Fibroblast of the aortic adventitia (primary cell): ENCODE data around the genes RNF167 and CLEC10A.

DNA sequence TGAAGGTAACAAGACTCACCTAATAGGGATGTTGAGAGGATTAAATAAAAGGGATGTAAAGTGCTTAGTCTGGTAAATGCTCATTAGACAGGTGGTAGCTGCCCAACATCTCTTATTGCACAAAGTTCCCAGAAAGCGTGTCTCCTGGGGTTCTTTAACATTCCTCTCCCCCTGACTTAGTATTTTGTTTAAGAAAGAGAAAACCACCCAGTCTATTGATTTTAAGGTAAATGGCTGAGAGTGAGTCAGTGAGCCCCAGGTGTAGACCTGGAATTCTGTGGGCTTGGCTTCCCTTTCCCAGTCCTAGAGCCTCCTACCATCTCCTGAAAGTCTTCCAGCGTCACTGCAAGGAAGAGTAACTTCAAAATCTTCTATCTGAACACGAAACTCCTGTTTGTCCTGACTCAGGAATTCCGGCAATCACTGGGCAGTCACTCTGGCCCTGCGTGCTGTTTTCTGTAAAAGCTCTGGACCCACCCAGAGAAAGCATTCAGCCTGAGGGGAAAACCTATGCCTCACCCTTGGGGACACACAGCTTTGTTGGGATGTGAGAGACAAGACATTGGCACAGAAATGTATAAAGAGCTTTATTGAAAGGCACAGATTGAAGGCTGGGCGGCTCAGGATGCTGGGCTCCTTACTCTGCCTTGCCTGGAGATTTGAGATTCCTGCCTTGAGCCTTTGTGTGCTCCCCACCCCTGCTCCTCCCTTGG, 15.8 kb downstream of the MINK1 start:
- CAGE, long polyA plus RNA: no peak

GRCh38 chr17:4852019-4852758, 19.0 kb downstream of the MINK1 start:
- CAGE, long polyA plus RNA: no peak

- CAGE, long polyA plus RNA: no peak
Measured at GRCh38 chr17:4881296-4882148, 17.8 kb upstream of the C17orf107 start.

DNA sequence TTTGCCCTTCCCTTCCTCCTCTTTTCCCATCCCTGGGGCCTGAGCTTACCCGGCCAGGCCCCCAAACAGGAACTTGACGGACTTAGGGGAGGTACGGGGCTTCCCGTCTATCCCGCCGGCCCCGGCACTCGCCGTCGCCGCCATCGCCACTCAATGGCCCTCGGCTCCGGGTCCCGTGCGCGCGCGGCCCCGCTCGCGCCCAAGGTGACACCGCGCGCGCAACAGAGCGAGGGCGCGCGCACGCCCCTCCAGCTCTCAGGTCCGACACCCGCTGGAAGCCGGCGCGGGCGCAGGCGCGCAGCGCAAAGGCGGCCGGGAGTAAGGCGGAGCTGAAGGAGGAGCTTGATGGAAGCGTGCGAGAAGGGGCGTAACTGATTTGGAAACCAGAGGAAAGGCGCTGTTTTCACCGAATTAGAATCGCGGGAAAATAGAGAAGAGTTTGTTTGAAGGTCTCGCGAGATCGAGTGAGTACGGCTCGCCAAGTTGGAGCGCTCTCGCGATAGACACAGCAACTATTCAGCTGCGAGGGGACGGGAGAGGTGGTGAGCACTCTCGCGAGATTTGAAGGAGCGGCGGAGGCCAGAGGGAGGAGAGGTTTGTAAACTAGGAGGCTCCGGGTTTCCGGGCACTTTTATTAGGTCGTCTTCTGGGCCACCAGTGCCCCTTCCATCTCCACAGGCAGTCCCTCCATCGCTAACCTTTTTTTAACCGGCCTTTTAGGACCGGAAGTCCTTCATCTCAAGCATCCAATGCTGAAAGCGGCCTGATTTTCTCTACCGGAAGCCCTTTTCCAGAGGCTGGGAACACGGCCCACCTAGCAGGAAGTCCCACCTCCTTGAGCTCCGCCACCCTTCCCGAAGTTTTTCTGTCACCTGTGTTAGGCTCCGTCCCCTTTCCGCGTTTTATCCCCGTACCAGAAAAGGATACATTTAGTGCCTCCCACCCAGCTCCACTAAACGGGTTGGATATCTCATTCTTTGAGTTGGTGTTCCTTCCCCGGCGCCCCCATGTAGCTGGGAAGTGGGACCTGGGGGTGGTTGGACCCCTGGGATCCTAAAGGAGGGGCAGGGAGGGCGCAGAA, at the start of gene RNF167:
RNF167 (plus strand) TSS at position 502 of the 1,081 bp plus-strand sequence.
- CAGE, long polyA plus RNA: no peak

- CAGE, long polyA plus RNA: no peak
Measured at GRCh38 chr17:4968905-4969825, 1.5 kb upstream of the SPAG7 start.

DNA sequence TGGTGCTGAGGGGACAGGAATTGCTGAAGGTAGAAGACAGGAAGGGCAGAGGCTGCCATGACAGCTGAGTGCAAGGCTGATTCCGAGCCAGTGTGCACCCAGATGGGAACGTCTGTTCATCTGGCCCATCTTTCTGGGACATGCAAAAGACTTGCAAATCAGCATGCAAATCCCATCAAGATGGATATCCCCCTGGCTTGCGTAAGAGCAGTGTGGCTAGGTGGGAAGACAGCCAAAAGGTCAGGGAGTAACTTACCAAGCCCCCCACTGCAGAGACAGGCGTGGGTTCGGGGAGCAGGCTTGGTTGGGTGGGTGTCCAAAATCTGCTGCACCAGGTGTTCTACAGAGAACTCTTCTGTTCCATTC, 6.5 kb downstream of the CAMTA2 start:
- CAGE, long polyA plus RNA: no peak

DNA sequence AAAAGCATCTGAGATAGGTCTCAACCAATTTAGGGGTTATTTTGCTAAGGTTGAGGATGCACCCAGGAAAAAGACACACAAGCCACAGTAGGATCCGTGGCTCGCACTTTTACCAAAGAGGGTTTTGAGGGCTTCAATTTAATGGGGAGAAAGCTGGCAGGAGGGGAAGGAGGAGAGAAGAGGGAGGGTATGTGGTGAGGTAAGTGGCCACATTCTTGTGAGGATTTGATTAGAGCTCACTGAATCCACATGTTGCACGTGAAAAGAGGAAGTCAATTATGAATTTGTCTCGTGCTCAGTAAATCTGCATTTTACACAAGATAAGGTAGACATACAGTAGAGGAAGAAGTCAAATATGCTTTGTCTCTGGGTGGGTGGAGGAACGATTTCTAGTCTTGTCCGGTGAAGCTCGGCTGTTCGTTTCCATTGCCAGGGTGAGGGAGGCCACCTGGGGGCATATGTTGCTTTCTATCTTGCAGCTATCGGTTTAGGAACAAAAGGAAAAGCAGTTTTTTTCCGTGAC, 876 bp downstream of the ZNF232 start:
- CAGE, long polyA plus RNA: no peak

DNA sequence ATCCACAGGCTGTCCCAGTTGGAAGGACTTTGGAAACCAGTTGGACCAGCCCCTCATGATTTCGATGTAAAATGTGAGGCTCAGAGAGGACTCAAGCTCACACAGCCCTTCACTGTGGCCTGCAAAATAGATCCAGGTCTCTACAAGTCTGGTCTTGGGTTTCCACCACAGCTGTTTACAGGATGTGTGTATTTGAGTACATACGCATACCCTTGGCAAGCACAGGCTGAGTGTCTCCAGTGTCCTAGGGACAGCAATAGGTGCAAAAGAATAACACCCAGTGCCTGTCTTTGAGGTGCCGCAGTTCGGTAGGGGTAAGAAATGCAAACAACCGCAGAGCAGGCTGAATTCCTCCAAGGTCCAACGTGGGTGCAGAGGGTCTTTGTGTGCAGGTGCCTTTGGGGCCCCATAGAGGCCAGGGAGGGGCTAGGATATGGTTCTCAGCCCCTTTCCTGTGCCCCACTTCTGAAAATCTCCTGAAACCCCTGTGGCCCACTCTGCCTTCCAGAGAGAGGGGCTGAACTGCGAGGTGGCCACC, 5.1 kb downstream of the USP6 start:
- CAGE, long polyA plus RNA: no peak

GRCh38 chr17:5227461-5227829, 7.2 kb downstream of the SCIMP start:
- CAGE, long polyA plus RNA: no peak

DNA sequence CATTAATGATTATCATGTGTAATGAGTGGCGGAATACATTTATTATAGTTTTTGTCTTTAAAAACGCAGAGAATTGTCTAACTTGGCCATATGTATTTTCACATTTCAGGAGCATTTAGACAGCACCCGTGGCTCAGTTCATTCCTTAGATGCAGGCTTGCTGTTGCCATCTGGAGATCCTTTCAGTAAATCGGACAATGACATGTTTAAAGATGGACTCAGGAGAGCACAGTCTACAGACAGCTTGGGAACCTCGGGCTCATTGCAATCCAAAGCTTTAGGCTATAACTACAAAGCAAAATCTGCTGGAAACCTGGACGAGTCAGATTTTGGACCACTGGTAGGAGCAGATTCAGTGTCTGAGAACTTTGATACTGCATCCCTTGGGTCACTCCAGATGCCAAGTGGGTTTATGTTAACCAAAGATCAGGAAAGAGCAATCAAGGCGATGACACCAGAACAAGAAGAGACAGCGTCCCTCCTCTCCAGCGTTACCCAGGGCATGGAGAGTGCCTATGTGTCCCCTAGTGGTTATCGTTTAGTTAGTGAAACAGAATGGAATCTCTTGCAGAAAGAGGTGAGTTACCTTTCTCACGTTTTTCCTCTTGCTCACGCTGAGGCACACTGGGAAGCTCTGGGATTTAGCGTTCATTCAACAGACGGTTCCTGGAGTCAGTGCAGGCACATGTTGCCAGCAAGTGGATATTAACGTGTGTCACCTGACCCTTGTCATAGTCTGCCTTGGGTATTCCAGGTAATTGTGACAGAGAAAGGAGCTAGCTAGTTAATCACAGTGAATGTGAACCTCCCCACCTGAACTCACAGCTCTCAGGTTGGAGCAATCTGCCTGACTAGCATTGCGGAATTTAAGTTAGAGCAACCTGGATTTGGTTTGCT, 58.1 kb downstream of the NUP88 start:
- CAGE, long polyA plus RNA: no peak

- CAGE, long polyA plus RNA: no peak
Measured at GRCh38 chr17:5420464-5420757, 429 bp downstream of the RPAIN start.

- CAGE, long polyA plus RNA: no peak
Measured at GRCh38 chr17:5772102-5772498, 187.8 kb upstream of the NLRP1 start.

- CAGE, long polyA plus RNA: no peak
Measured at GRCh38 chr17:6323456-6324136, 111.3 kb downstream of the AIPL1 start.

- CAGE, long polyA plus RNA: no peak
Measured at GRCh38 chr17:6507585-6508049, 48.7 kb downstream of the PITPNM3 start.

DNA sequence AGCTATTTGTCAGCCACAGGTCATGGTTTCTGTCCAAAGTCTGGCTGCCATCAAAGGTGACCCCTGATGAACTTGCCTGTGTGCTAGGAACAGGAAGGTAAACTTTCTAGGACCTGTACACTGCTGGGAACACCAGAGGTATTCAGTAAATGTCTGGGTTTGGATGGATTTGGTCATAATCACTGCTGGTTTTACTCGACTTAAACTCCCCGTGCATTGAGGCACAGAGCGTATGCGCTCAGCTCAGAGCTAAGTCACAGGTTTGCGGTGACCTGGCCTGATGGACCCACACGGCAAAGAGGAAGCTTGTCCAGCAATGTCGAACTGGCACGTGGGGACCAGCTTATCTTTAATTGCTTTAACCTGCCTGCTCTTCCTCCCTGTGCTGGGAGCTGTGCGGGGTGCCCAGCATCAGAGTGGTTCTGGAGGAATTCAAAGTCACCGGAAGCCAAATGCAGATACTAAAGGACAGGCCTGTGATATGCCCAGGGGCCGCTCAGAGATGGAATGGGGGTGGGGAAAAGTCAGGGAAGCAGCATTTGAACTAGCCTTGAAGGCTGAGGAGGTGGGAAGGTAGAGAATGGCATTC, 12.9 kb downstream of the SLC13A5 start:
- CAGE, long polyA plus RNA: no peak

DNA sequence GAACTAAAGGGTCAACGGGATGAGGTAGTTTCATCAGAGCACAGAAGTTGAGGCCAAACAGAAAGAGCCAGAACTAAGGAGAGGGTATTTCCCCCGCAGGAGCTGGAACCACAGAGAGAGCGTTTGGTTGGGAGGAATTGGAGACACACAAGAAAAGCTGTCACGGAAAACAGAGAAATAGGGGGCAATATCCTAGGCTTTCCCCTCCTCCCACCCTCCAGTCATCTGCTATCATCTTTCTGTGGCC, 47.1 kb upstream of the ALOX12 start:
- CAGE, long polyA plus RNA: no peak

DNA sequence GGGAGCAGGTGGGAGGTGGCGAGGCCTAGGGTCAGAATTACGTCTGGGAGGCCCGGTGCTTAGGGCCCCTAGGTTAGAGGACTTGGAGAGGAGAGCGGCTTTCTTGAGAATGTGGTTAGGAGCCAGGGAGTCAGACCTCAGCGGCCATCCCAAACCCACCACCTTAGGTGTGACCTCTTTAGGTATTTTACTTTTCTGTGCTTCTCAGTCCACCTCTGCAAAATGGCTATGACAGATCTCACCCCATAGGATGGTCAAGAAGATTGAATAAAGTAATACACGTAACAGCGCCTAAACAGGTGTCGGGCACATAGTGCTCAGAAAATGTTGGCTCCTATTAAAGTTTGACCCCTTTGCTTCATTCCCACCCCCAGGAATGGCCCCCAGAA, 817 bp upstream of the C17orf49 start:
- CAGE, long polyA plus RNA: no peak

DNA sequence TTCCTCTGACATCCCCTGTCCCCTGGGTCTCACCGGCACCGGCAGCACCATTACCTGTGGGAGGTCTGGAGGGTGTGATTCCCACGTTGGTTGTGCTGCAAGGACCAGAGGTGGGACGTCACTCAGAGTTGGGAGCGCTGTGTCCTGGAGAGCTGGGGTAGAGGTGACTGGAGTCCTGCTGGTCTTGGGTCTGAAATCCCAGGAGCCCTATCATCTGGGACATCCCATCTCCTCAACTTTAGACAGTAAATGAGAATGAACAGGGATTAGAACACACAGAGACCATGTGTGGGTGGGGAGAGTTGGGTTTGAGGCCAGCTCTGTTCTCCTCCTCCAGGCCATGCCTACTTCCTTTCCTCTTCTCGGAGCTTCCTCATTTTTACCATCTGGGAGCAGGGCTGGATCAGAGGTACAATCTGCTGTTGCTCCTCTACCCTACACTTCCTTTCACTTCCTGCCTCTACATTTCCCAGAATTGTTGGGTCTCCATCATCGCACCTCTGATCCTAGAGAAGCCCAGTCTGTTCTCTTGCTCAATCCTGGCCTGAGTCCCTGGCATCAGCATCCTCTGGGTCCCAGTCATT, at the start of gene CLEC10A:
CLEC10A (minus strand) TSS at position 254 of the 584 bp plus-strand sequence.
- CAGE, long polyA plus RNA: no peak

DNA sequence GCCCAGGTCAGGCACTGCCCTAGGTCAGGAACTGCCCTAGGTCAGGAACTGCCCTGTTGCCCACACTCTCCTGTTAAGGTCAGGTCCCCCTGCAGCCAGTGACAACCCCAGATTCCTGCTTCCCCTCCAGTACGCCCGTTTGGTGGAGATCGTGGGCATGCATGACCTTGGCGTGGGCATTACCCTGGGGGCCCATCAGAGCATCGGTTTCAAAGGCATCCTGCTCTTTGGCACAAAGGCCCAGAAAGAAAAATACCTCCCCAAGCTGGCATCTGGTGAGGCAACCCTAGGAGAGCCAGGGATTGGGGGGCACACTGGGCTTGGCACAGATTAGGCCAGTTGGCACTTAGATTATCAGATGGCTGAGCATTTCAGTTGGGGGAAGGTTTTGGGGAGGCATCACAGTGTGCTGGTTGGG, 1.7 kb downstream of the ACADVL start:
- CAGE, long polyA plus RNA: no peak

- CAGE, long polyA plus RNA: no peak
Measured at GRCh38 chr17:7237837-7238864, 1.1 kb downstream of the PHF23 start.